ENCODE measurements around the genes TREML1, TREML4 and TREM1.

- PRO-cap = no peak
Observed at GRCh38 chr6:41083816-41084399, 11.1 kb downstream of the NFYA start.

DNA sequence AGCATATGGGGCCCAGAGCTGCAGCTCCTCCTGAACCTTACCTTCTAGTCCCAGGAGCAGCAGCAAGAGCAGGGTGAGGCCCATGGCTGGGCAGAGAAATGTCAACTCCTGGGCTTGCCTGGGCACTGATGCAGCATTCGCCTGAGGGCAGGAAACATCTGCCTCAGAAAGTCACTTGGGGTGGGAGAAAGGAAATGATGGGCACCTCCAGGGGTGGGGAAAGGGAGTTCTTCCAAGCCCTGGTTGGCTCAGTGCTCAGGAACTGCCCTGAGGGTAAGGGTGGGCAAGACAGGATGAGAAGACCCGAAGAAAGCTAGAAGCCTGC is at the start of gene TREML1:
Gene TREML1 (minus strand): TSS at position 143 of the 325 bp plus-strand sequence.
- PRO-cap = no peak

DNA sequence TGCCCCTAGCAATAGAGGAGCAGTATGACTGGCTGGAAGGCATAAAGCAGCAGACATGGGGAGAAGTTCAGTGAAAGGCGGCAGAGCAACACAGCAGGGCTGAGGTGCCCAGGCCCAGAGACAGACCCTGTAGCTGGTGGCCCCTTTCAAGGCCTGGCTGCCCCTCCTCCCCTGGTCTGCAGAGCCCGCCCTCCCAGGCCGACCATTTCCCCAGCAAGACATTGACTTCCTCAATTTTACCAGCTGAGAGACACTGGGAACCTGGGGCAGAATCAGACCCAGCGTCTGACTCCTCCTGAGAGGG is at the start of gene TREML4:
Gene TREML4 (plus strand): TSS at position 275 of the 304 bp plus-strand sequence.
- PRO-cap = no peak

DNA sequence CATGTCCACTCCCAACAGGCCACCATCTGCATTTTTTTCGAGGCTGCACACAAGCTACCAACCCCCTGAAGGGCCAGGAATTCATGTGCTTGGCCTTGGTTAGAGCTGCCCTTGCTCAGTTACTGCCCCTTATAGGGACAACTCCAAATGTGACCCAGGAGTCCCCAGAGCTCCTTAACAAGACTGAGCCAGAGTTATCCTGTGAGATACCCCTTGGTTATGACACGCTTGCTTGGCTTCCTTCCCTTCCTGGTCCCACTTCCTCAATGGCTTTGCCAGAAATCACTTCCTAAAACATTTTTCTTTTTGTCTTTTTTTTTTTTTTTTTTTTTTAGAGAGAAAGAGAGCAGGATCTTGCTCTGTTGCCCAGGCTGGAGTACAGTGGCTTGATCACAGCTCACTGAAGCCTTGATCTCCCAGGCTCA is 8.9 kb downstream of the TREM1 start:
- PRO-cap = no peak

GRCh38 chr6:41286255-41287332 is at the start of gene TREM1:
Gene TREM1, minus strand, starts transcription at chr6:41286682.
- PRO-cap = no peak

- PRO-cap = unidirectional peak, plus-strand start at chr6:41371642
Observed at GRCh38 chr6:41371223-41371941, 36.0 kb downstream of the NCR2 start.

GRCh38 chr6:41426211-41427052 is 91.0 kb downstream of the NCR2 start:
- PRO-cap = no peak

DNA sequence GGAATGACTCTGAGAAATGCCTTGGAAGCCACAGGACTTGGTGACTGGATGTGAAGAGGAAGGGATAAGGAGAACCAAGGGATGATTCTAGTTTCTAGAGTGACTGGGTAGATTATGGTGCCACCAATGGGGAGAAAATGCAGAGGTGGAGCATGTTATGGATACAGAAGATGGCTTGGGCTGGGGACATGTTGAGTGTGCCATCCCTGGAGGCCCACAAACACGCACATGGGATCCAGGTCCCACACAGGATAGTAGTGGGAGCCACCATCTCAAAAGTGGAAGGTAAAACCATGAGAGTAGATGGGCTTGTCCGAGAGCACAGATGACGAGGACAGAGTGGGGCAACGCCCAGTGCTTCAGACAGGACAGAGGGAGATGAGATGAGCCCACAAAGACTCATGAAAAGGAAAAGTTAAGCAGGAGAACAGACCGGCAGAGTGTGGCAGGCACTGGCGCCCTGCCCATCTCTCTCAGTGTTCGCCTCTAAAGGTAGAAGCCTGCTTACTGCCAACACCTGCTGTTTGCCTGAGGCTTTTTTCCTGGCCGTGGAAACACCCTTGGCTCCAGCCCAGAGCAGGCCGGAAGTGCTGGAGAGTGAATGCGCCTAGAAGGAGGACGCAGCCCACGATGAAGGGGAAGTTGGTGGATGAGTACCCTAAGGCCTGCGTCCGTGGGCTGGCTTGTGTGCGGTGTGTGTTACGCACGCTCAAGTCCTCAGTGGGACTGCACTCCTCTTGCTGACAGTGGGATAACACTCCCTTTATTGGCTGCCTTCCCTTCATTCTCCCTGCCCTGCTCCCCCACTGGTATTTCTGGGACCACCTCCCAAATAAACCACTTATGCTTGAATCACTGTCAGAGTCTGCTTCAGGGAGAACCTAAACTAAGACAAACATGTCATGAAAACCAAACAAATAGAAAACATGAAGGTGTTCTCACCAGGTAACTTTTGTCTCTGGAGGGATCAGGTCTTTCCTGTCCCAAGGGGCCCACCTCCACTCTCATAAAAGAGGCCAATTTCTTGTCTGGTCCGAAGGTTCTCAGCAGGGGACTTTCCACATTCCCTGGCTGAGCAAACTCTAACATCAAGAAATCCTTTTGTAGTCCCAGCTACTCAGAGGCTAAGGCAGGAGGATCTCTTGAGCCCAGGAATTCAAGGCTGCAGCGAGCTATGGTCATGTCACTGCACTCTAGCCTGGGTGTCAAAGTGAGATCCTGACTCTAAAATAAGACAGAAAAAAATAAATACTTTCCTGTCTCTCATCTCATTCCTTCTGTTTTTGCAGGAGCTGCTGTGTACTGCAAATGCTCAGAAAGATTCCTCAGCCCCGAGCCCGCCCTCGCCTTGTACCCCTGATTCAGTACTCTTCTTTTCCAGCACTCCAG is 9.1 kb upstream of the FOXP4 start:
- PRO-cap = no peak

GRCh38 chr6:41547218-41548225 is 1.3 kb downstream of the FOXP4 start:
- PRO-cap = no peak

DNA sequence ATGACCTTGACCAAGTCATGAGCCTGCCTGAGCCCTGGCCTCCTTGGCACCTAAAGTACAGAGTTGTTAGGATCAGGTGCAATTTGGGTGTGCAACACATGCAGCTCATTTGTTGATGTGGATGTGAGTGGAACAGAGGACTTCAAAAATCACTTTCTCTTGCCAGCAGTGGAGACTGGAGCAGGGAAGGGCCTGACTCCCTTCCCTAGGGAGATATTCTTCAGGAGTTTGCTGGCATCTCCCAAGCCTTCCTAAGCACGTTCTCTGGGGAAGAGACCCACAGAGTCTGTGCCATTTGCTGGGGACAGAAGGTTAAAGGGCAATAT is 20.9 kb downstream of the FOXP4 start:
- PRO-cap = no peak

DNA sequence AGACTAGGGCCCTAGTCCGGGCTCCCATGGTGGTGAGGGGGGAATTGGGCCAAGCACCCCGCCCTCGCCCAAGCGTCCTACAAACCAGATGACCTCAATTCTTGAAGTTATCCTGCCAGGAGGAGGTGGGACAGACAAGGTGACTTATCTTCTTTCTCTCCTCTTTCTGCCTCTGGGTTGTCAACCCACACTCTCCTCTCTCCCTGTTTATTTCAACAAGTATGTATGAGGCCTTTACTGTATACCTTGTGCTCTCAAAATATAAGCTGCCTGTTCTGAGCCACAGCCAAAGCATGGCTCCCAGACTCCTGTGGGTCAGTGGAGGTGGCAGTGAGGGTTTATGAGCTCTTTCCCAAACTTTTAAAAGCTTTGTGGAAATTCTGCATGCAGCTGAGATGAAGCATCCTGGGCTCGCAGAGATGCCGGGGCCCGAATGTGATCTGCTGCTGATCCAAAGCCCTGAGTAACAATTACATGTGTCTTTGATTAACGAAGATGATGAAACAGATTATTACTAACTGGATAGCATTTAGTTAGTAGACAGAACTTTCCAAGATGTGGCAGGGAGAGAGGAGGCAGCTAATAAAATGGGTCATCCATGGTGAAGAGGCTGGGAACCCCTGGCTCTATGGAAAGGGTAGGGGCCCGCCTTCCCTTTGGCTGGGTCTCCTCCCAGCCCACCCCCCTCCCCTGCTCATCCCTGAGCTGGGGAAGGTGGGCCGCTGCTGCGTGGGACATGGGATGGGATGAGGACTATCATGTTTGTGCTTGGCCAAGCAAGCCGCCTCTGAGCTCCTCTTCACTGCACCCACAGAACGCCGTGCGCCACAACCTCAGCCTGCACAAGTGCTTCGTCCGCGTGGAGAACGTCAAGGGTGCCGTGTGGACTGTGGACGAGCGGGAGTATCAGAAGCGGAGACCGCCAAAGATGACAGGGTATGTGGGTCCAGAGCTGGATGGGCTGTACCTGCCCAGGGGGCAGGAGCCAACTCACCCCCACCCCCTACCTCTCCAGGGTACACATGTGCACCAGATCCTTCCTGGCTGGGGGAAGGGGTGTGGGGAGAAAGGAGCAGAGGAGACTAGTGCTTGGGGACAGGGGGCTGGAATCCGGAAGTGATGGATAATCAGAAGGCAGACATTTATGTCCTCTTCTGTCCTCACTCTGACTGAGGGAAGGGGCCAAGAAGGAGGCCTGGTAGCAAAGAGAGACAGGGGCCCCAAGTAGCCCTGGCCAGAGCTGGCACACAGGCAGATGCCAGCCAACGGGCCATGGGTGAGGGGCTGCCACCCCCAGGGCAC is 43.8 kb upstream of the MDFI start:
- PRO-cap = no peak

DNA sequence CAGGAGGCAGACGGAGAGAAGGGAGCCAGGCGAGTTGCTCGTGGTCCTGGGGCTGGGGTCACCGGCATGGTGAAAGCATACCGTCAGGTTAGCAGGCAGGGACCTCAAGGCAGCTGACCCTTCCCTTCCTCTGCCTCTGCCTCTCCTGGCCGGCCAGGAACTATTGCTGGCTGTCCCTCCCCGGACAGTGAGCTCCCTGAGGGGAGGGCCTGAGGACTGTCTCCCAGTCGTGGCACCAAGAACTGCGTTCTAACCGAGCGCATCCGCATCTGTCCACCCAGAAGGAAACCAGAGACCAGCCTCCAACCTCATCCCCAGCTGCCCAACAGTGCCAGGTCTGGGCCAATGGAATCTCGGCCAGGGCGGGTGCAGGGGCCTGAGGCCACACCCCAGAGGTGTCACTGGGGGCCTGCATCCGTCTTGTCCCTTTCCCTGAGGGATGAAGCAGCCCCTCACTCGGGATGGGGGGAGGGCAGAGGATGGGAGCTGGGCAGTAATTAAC is 1.8 kb downstream of the TFEB start:
- PRO-cap = no peak

- PRO-cap = no peak
Observed at GRCh38 chr6:41894120-41895169, 730 bp downstream of the USP49 start.

GRCh38 chr6:41937030-41937758 is 4.4 kb downstream of the CCND3 start:
- PRO-cap = unidirectional peak, plus-strand start at chr6:41937459

- PRO-cap = no peak
Observed at GRCh38 chr6:41947486-41948297, 6.1 kb upstream of the CCND3 start.

GRCh38 chr6:41997037-41997514 is 53.2 kb upstream of the TAF8 start:
- PRO-cap = no peak

DNA sequence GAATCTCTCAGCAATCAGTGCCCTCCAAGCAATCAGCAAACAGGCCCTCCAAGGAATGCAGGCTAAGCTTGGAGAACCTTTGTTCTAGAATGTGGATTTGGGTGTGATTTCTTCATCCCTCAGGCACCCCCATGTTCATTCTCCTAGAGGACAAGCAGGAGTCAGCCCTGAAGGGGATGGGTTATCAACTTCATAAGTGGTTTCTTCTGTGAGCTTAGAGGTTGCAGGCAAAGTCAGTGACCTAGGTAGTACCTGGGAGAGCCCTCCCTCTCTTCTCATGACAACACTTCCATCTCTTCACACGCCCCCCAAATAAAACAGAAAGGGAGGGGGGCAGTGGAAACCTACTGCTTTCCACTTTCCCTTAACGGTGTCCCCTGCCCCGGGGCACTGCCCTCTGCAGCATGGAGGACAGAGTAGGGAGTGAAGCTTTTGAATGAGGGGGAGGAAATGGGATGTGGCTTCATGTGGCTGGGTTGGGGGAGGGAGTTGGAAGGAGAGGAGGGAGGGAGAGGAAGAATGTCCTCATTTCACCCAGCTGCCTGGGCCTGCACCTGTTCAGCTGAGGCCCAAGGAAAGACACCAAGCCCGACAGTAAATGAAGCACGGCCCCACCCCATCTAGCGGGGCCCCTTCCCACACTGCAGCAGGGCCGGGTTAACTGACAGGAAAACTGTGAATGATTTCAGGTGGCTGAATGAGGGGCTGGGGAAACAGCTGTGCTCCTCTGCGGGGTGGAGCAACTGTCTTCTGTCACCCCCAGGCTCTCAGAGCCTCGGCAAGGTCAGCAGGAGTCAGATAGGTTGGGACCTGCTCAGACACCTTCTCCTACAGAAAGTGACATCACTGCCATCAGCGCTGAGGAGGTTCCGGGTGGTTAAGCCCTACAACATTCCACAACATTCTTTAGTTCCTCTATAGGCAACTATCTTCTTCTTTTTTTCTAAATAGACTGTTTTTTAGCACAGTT is 40.1 kb upstream of the TAF8 start:
- PRO-cap = no peak

DNA sequence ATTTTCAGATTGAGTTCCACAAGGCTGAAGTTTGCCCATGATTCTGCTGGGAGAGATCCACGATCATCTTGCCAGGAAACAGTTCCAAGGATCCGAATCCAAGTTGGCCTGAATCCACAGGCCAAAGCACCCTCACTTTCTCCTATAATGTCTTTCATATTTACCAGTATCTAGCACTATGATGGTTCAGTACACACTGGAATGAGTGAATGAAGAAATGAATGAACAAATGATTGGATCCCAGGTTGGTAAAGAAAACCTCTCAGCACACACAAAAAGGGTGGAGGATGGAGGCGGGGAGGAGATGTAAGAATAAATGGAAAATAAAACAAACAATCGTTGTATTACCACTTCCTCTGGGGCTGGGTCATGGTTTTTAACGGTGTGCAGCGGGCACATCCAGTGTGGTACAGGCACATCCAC is 28.2 kb upstream of the TAF8 start:
- PRO-cap = no peak

- PRO-cap = no peak
Observed at GRCh38 chr6:42092822-42093346, 42.6 kb downstream of the TAF8 start.

DNA sequence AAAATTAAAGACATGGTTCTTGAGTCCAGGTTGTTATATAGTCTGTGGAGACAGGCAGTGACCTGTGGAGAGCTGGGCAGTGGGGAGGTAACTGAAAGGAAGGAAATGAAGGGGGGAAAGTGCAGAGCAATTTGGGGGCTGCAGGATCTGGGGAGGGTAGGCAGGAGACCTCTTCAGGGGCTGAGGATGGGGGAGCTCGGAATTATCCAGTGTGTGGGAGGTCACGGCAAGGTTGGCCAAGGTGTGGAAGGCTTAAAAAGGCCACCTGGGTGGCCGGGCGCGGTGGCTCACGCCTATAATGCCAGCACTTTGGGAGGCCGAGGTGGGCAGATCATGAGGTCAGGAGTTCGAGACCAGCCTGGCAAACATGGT is 3.1 kb upstream of the C6orf132 start:
- PRO-cap = no peak